A549 (cell line): ENCODE data around the gene SMAD2.

DNA sequence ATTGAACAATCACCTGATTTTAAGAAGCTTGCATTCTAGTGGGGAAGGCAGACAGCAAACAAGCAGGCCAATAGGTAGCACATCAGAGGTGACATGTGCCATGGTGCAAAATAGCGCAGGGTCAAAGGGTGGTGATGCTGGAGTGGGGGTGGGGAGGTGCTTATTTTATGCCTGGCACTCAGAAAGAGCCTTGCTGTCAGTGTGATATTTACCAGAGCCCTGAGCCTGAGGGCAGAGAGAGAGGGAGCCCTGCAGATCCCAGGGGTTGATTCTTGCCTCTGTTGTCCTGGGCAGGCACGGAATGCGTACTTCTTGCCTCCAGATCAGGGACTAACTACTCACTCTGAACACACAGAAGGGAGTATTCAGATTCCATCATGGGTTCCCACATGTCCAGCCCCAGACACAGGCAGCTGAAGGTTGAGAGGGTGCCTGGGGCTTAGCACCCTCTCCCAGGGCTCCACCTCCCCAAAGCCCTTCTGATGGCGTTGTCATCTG, 22.5 kb downstream of the RNF165 start:
- PRO-cap, result no peak
CAGE:
- cytosol, long polyA plus RNA, result no peak
- long polyA plus RNA, result no peak
- nucleus, long polyA plus RNA, result no peak

- PRO-cap, result no peak
CAGE:
- cytosol, long polyA plus RNA, result no peak
- long polyA plus RNA, result no peak
- nucleus, long polyA plus RNA, result no peak
These were observed 49.1 kb upstream of the ST8SIA5 start for GRCh38 chr18:46805912-46806439.

DNA sequence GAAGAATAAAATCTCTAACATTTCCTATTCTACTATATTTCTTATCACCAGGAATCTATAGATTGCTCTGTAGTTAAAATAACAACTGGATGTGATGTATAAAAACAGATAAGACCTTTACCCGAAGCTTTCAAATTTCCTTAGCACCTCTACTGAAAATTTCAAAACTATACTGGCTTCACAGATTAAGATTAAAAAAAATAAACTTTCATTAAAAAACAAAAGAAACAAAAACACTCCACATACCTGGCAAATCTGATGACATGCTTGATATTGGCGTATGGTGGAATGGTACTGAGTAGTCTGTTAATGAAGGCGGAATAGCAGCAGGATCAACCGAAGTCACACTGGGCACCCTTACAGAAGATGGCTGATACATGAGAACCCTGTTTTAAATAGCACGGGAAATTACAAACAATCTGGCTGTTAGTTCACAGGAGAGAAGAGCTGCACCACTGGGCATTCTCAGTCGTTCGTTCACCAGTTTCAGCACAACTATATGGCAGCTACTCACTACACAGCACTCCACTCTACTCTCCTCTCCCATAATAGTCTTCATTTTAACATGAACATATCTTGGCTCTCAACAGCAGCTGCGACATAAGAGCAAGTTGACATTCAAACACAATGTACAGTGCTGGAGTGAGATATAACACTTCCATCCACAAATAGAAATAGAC, 64.0 kb upstream of the ST8SIA5 start:
- PRO-cap, result no peak
CAGE:
- cytosol, long polyA plus RNA, result no peak
- long polyA plus RNA, result no peak
- nucleus, long polyA plus RNA, result no peak

DNA sequence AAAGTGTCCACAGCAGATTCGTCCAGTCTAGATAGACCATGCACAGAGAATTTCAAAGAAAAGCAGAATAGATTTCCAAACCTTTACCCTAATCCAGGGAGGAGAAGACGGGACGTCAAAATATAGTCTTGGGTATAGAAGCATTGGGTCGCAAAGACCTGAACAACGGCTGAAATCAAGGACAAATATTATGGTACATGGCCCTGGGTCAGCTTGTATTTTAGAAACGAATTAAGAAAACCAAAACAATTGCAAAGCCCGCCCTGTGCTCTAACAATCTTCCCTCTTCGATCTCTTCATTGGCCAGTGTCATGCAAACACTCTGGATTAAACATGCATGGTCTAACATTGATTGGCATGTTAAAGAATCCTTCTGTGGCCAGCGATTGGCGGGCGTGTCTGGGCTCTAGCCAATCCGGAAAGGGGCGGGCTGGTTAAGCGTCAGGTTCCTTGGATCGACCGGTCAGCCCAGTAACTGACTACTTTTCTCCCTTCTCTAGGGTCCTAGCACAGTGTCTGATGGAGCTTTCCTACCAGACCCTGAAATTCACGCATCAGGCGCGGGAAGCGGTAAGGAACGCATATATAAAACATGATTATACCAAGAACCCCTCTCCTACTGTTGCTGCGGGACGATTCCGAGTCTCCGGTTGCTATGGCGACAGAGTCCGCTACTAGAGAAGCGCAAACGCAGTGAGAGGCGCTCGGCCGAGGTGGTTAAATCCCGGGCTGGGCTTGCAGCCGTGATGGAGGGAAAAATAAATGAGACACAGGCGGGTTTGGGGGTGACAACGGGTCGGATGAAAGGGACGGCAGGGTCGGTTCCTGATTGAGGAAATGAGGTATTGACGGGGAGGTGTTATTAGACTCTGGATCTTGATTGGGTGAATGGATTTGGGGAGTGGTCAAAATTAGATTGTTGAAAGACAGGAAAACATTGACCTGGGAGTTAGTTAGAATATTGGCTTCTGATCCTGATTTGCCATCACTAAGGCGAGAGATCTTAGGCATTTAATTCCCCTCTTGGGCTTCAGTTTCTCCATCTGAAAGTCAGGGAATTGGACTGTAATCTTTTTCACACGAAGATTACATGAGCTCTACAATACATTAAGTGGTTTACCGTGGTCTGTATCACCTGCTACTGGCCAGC, 29.3 kb downstream of the KATNAL2 start:
- PRO-cap, result no peak
CAGE:
- cytosol, long polyA plus RNA, result no peak
- long polyA plus RNA, result no peak
- nucleus, long polyA plus RNA, result no peak

DNA sequence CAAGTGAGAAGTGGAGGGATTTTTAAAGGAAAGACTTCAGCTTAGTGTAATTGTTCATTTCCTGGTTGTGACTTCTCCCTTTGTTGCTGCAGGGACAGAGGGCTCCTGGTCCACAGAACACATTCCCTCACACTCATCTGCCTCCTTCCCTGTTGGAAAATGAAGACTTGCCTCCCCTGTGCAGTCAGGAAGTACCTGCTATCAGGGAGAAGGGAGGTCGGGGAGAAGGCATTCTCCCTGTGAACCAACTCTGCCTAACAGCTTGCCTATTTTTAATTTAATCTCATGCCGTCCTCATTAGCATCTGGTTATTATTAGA, 232.5 kb upstream of the SKOR2 start:
- PRO-cap, result no peak
CAGE:
- cytosol, long polyA plus RNA, result no peak
- long polyA plus RNA, result no peak
- nucleus, long polyA plus RNA, result no peak

DNA sequence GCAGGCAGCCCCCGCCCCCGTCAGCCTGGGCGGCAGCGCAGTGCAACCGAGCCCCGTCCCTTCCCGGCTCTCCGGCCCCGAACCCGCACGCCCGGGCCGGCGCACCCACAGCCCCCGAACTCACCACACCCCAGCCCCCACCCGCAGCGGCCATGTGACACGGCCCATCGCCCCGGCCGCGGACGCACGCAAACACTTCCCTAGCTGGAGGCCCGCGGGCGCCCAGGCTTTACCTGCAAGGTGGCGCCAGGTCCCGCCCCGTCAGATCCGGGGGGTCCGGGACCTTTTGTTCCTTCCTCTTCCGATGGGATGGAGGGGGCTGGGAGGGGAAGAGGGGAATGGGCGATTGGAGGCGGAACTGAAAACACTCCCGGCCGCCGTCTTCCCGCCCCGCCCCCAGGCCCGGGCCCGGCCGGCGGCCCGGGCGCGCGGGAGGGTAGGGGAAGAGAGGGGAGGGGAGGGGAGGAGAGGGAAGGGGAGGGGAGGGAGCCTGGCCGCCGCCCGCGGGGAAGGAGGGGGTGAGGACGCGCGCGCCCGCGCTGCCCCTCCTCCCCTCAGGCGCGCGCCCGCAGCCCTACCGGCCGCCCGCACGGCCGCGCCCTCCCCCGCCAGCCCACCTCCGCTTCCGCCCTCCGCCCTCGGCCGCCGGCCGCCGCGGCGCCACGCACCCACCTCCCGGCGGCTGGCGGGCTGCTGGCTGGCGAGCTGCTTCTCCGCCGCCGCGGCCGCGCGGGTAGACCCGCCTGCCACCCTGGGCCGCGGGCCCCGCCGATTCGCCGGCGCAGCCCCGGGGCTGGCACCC, at the start of gene SMAD2:
TSS of gene SMAD2 (minus strand) at position 532 of the 802 bp plus-strand sequence.
- PRO-cap, result bidirectional peak, plus-strand start outside the sequence, minus-strand start at position 737 of the sequence
CAGE:
- cytosol, long polyA plus RNA, result start-site peak on the minus strand centred at position 306 of the sequence, 237 bp wide, 237 and 132 reads in 2 replicates; start-site peak on the minus strand centred at position 748 of the sequence, 61 bp wide, 519 and 713 reads in 2 replicates
- long polyA plus RNA, result start-site peak on the minus strand centred at position 320 of the sequence, 261 bp wide, 295 and 215 reads in 2 replicates; start-site peak on the minus strand centred at position 718 of the sequence, 85 bp wide, 43 and 48 reads in 2 replicates
- nucleus, long polyA plus RNA, result start-site peak on the minus strand centred at position 233 of the sequence, 73 bp wide, 273 and 71 reads in 2 replicates; start-site peak on the minus strand centred at position 379 of the sequence, 78 bp wide, 67 and 82 reads in 2 replicates; start-site peak on the minus strand centred at position 746 of the sequence, 65 bp wide, 326 and 407 reads in 2 replicates

GRCh38 chr18:48077611-48078057, 147.2 kb upstream of the SMAD2 start:
- PRO-cap, result no peak
CAGE:
- cytosol, long polyA plus RNA, result no peak
- long polyA plus RNA, result no peak
- nucleus, long polyA plus RNA, result no peak

GRCh38 chr18:48538369-48538813, 440 bp upstream of the CTIF start:
- PRO-cap, result no peak
CAGE:
- cytosol, long polyA plus RNA, result no peak
- long polyA plus RNA, result no peak
- nucleus, long polyA plus RNA, result no peak

DNA sequence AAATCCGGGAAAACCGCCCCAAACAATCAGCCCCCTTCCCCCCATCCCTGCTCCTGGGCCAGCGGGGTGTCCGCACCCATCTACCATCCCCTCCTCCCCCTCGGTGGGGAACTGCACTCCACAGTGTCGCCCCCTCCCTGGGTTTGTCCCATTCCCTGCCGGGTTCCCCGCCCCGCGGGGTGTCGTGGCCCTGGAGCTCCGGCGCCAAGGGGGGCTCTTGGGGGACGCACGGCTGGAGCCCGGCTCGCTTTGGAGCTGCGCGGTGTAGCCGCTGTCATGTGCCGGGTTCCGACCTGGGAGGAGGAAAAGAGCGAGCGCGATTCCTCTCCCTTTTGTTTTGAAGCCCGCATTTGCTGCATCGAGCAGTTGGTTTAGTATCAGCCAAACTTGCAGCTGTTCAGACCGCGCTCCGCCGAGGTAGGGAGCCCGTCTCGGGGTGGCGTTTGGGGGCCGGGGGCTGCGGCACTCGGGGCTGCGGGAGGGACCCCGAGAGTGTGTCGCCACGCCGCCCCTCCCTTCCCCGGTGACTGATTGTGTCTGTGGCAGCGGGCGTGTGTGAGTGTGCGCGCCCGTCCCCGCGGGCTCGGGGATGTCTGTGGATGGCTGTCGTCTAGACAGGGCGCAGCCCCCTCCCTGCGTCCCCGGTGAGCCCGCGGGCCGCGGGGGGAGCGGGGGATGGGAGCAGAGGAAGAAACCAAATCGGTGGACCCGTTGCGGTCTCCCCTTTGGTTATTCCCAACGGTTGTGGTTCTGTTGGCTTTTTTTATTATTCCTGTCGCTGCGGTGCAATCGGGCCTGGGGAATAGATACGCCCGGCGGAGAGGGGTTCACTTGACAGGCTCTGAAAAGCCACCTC, 812 bp downstream of the CTIF start:
- PRO-cap, result no peak
CAGE:
- cytosol, long polyA plus RNA, result no peak
- long polyA plus RNA, result no peak
- nucleus, long polyA plus RNA, result no peak

DNA sequence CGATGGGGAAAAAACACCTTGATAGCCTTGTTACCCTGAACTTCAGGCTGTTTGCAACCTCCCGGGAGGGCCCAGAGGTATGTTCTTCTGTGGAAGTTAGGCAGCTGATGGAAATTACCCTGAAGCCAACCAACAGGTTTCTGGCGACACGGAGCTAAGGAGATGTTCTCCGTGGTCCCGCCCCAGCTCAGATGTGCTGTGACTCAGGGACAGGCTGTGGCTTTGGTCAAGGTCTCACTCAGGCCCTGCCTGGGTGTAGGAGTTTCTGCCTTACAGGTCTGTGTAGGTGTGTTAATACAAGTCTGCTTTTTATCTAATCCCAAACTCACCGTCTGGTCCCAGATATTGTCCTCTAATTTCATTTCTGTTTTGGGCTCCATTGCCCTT, 3.9 kb downstream of the CTIF start:
- PRO-cap, result no peak
CAGE:
- cytosol, long polyA plus RNA, result no peak
- long polyA plus RNA, result no peak
- nucleus, long polyA plus RNA, result no peak

DNA sequence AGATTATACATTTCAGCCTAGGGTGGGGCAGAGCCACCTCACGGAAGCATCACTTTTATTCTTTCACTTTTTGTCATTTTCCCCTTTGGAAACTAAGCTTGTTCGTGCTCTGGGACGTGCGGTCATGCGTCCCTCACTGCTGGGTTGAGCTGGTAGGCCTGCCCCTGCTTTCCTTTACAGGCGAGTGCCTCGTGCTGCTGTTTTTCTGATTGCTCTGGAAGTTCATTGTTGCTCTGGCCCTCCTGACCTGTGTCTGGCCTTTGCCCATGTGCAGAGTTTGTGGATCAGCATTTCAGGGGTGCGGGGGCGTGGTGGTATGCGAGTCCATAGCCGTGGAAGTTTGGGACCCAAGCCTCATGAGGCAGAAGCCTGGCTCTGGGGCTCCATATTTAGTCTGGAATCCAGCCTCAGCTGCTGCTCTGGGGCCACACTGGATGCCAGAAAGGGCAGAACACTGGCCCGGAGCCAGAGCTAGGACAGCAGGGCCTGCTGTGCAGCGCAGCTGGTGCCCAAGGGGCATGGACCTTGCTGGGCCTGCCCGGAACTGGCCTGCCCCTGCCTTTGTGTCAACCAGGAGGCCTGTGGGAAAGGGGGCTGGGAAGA, 51.1 kb downstream of the CTIF start:
- PRO-cap, result no peak
CAGE:
- cytosol, long polyA plus RNA, result no peak
- long polyA plus RNA, result no peak
- nucleus, long polyA plus RNA, result no peak

- PRO-cap, result no peak
CAGE:
- cytosol, long polyA plus RNA, result no peak
- long polyA plus RNA, result no peak
- nucleus, long polyA plus RNA, result no peak
These were observed 192.9 kb downstream of the SMAD7 start for GRCh38 chr18:48757614-48758497.

GRCh38 chr18:48767203-48768039, 183.3 kb downstream of the SMAD7 start:
- PRO-cap, result no peak
CAGE:
- cytosol, long polyA plus RNA, result no peak
- long polyA plus RNA, result no peak
- nucleus, long polyA plus RNA, result no peak

GRCh38 chr18:48878264-48878791, 72.4 kb downstream of the SMAD7 start:
- PRO-cap, result no peak
CAGE:
- cytosol, long polyA plus RNA, result no peak
- long polyA plus RNA, result no peak
- nucleus, long polyA plus RNA, result no peak

- PRO-cap, result no peak
CAGE:
- cytosol, long polyA plus RNA, result no peak
- long polyA plus RNA, result no peak
- nucleus, long polyA plus RNA, result no peak
These were observed 33.0 kb downstream of the SMAD7 start for GRCh38 chr18:48917458-48918410.

DNA sequence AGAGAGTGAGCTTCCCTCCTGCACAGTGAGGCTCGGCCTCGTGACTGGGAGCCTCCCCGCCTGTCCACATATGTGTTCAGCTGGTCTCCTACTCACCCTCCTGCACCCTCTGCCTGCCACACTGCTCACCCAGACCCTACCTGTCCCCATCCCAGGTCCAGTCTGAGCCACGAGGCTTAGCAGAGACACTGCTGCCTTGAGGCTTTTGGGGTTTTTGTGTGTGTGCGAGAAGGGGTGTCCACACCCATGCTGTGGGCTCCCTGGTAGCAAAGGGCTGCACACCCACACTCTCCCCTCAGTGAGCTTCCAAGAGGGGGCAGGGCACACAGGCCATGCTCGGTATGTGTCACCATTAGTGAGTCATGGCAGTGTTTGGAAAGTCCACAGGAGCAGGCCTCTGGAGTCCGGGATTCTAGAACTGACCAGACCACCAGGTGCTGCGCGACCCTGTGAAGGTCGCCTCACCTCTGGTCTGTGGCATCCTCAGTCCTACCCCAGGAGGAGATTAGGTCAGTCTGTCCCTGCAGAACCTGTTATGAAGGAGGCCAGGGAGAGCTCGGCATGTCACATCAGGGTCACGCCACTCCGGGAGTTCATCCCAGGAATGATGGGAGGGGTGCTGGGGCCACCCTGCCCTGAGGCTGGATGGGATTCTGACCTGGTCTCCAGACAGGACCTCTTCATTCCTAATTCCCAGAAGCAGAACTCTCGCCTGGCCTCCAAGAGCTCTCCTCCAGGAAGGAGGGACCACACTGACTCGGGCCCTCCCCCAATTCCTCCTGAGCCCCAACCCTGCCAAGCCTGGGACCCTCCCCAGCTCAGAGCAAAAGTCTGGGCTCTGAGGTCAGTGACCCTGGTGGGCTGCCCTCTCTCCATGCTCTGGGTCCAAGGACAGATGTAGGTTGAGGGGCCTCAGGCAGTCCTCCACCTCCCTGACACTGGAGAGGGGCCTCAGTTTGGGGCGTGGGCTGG, 40.0 kb upstream of the SMAD7 start:
- PRO-cap, result no peak
CAGE:
- cytosol, long polyA plus RNA, result no peak
- long polyA plus RNA, result no peak
- nucleus, long polyA plus RNA, result no peak

DNA sequence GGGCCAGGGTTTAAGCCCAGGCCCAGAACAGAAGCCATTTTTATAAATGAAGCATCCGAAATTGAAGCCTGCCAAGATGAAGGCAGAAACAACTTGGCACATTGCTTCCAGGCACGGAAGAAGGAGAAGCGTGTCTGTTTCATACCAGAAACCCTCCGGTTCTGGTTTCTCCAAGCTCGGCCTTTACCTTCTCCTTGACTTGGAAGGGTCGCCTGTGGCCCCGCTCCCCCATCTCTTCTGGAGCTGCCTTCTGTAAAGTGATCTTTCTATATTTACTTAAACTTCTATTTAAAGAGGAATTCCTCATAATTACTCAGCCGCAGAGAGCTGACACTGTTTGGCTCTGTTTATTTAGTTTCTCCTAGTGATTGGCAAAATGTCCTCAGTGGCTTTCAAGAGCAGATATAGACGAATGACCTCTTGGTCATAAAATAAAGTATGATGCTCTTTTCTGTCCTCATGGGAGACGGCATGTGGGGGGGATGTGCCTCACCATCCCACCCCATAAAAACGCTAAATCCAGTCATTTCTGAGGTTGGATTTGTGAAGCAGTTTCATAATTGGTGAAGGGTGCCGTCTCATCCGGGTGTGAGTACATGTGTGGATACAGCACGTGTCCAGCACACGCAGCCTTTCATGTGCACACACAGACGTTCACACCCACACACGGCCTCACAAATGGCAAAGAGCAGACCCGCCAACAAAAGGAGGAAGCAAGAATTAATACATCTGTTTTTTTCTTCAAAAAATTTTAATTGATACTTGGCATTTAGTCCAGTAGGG, 43.3 kb upstream of the SMAD7 start:
- PRO-cap, result no peak
CAGE:
- cytosol, long polyA plus RNA, result no peak
- long polyA plus RNA, result no peak
- nucleus, long polyA plus RNA, result no peak

DNA sequence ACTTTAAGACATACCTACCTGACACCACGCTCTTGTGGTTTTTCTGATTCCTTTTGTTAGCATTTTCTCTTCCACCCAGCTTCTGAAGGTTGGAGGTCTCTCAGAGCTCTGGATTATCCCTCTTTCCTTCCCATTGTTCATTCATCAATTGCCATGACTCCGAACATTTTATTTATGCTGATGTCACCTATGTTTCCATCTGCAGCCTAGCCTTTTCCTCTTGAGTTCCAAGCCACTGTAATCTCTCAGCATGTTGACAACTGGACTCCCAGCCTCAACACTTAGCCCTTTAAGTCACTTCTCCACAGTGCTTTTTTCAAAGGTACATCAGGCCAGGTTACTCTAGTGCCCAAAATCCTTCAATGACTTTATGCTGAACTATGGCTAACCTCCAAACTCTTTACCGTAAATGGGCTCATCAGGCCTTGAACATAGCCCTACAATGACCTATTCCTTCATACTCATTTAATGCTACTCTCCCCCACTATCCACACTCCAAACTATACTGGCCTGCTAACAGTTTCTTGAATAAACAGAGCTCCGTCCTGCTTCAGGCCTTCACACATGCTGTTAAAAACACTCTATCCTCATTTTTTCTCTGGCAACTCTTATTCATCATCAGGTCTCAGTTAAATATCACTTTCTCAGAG, 190.4 kb upstream of the SMAD7 start:
- PRO-cap, result no peak
CAGE:
- cytosol, long polyA plus RNA, result no peak
- long polyA plus RNA, result no peak
- nucleus, long polyA plus RNA, result no peak

- PRO-cap, result no peak
CAGE:
- cytosol, long polyA plus RNA, result no peak
- long polyA plus RNA, result no peak
- nucleus, long polyA plus RNA, result no peak
These were observed 143.6 kb downstream of the DYM start for GRCh38 chr18:49316692-49317456.

DNA sequence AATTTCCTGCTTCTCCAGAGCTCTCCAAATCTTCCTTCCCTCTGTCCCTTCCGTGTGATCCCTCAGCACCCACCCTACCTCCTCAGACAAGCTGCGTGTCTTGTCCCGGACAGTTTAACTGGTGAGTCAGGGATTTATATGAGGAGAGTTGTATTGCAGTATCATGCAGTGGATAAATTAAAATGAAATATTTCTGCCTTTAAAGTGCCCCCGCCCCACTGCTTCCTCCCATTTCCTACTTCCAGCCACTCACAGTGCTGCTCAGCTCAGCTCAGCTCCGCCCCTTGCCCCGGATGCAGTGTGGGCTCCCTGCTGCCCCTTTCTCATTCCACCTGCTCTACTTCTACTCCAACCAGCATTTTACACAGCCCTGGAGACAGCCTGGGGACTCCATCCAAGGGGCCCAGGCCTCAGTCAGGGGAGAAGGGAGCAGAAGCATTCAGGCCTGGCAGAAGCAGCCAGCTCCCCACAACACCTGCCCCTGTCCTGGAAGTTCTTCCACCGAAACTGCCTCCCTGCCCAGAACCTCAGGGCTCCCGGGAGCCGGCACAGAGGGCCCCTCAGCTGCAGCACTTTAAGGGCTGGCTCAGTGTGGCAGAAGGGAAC, 102.1 kb downstream of the LIPG start:
- PRO-cap, result no peak
CAGE:
- cytosol, long polyA plus RNA, result no peak
- long polyA plus RNA, result no peak
- nucleus, long polyA plus RNA, result no peak